Pulmonary artery (tissue), 1 donor: ENCODE results near the genes PRKAR1A and KCNJ16.

GRCh38 chr17:68512186-68512527 is at the start of gene PRKAR1A:
TSS of gene PRKAR1A (plus strand) at chr17:68512430.
- PRO-cap = bidirectional peak, plus-strand start at chr17:68512450, minus-strand start at chr17:68512322

- PRO-cap = no peak
Observed at GRCh38 chr17:68598424-68599013, 2.6 kb downstream of the FAM20A start.

DNA sequence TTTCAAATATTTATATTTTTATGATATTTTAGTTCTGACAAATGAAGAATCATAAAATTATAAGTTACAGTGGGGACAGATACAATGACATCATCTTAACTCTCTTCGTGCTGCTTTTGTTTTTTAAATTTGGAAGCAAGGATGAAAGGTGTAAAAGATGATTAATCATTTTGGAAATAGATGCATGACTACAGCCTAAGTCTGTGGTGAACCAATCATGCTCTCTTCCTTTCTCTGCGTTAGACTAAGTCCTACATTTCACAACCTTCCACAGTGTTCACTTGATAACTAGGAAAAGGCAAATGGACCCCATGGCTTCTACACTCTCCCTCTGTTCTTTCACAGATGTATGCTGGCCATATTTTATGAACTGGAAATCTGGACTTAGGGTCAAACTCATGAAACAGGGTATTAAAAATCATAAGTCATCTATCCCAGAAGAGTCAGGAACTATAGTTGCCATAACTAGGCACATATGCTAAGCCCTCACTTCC is 11.4 kb upstream of the FAM20A start:
- PRO-cap = no peak

GRCh38 chr17:68819397-68819895 is 135.7 kb downstream of the ABCA8 start:
- PRO-cap = no peak

GRCh38 chr17:68824665-68825254 is 130.4 kb downstream of the ABCA8 start:
- PRO-cap = no peak

GRCh38 chr17:68937755-68938522 is 17.3 kb downstream of the ABCA8 start:
- PRO-cap = no peak

DNA sequence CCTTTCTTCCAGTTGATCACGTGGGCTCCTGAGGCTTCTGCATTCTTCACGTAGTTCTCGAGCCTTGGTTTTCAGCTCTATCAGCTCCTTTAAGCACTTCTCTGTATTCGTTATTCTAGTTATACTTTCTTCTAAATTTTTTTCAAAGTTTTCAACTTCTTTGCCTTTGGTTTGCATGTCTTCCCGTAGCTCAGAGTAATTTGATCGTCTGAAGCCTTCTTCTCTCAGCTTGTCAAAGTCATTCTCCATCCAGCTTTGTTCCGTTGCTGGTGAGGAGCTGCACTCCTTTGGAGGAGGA is 48.6 kb upstream of the ABCA8 start:
- PRO-cap = no peak

DNA sequence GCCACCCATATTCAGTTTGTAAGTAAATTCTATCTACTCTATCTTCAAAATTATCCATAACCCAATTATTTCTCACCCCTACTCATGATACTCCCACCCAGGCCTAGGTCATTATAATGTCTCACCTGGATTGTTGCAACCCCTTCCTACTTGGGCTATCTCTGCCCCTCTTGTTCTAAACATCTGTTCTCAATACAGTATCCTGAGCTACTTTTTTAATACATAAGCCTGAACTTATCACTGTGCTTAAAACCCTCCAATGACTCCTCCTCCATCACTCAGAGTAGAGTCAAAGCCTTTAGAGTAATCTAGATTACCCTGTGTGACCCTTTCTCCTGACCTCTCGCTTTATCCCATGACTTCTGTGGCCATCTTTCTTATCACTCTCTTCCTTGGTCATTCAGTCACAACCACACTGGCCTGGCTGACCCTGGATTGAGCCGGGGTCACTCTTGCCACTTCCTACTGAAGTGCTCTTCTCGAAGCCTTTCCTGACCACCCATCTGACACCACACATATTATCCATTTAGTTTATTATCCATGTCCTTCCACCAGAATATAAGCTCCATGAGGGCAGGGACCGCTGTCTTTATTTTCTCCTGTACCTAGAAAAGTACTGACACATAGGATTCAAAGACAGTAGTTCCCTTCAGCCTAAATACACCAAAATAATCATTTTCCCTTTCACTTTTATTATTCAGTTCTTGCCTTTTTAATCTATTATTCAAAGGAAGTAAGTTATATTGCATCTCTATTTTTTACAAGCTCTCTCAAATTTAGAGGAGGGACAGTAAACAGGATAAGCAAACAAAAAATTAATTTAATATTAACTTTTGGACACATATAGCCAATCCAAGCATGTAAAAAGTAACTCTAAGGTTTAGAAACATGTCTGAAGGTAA is 28.0 kb upstream of the ABCA9 start:
- PRO-cap = no peak

GRCh38 chr17:69248287-69249039 is 19.8 kb upstream of the ABCA10 start:
- PRO-cap = no peak

- PRO-cap = no peak
Observed at GRCh38 chr17:69430481-69430928, 16.0 kb downstream of the MAP2K6 start.

DNA sequence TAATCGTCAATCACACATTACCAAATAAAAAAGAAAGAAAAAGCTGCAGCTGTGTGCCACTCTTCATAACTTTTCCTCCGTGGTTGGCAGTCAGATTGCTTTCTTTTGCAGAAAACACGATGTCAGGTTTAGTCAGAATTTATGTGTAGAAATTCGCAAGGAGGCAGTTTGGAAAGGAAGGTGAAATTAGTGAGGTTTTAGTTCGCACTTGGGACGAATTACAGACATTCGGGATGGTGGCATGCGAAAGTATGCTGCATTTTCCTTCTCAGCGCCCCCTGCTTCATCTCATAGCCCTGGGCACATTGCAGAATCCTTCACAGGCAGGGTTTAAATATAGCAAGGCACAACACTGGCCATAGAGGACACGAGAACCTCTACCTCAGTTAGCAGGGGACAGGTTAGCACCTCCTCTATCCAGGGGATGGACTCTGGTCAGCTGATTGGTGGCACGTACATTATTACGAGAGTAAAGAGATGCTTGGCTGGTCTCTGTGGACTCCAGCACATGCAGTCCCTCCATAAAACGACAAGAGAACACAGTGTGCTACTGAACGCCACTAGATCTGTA is 47.4 kb downstream of the MAP2K6 start:
- PRO-cap = no peak

- PRO-cap = no peak
Observed at GRCh38 chr17:69606993-69607640, 192.6 kb downstream of the MAP2K6 start.

DNA sequence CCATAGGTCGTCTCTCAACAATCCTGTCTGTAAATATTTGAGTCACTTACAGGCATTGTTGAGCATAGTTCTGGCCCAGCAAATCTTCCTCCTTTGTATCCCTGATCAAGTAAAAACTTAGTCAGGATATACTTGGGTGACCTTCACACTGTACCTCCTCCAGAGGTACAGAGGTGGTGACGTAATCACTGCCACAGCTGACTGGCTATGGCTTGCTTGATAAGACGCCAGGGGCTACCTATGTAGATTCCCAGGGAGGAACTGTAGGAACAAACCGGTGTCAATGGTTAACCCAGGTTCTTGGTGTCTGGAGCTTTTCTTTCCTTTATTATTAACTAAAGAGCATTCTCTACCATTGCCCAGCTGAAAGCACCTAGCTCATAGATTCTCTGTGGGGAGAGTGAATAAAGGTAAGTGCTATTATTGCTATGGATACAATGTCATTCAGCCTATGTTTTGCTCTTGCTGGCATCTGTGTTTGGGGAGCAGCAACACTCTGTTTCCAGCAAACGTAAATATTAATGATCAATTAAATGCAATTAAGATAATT is at the start of gene KCNJ16:
Gene KCNJ16, plus strand, starts transcription at position 245 of the 550 bp plus-strand sequence.
- PRO-cap = no peak

- PRO-cap = no peak
Observed at GRCh38 chr17:70169736-70170404, 538 bp downstream of the KCNJ2 start.

- PRO-cap = no peak
Observed at GRCh38 chr17:70177701-70178399, 8.5 kb downstream of the KCNJ2 start.

DNA sequence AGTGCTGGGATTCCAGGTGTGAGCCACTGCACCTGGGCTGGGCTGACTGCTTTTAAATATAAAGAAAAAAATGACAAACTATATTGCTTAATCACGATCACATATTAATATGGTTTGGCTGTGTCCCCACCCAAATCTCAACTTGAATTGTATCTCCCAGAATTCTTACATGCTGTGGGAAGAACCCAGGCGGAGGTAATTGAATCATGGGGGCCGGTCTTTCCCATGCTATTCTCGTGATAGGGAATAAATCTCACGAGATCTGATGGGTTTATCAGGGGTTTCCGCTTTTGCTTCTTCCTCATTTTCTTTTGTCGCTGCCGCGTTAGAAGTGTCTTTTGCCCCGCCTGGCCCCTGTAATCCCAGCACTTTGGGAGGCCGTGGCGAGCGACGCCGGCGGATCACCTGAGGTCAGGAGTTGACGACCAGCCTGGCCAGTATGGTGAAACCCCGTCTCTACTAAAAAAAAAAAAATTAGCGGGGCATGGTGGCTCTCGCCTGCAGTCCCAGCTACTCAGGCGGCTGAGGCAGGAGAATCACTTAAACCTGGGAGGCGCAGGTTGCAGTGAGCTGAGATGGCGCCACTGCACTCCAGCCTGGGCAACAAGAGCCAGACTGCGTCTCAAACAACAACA is 220.0 kb downstream of the KCNJ2 start:
- PRO-cap = no peak

DNA sequence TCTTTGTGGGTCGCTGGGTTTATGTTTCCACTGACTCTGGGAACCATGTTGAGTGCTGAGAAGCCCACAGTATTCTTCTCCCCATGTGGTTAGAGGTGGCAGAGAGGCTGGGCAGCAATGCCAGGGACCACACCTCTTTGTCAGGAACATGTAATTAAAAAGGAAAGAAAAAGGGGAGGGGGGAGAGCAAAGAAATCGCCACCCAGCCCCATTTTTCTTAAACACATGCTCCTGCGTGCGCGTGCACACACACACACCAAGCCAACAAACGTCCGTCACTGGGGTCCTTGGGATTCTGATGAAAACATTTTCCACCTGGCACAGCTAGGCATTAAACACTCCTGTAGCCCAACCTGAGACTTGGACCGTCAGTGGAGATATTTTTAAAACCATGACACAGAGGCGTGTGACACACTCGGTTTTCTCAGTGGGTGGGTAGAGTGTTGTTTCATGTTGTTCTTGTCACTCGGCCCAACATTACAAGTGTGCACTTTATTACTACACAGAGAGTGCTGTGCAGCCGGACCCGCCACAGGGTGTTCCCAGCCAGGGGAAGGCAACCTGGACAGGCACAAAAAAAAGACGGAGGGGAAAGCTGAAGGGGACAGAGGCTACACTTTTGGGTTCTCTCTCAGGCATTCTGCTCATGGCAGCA is 154.5 kb upstream of the SOX9 start:
- PRO-cap = no peak

GRCh38 chr17:72182365-72183097 is 61.7 kb downstream of the SOX9 start:
- PRO-cap = no peak

DNA sequence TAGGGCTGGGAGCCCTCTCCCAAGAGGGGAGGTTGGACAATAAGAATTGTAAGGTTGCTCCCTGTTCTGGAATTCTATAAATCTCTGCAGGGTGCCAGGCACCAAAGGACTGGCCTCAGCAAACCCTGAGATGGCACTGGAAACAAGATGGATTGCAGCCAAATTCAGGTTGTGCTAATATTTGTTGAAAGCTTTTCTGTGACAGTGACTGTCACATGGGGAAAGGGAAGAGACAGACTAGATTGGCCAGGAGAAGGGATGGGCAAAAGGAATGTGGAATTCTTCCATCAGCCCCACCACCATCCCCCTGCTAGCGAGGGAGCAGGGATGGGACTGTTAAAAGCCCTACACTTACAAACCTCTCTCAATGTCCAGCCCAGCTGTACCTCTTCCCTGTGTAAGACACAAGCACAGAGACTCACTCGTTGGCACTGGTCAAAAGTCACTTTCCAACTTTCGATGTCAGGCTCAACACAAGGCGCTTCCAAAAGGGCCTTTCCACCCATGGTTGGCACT is 62.4 kb downstream of the SOX9 start:
- PRO-cap = no peak

GRCh38 chr17:72273329-72273721 is 152.5 kb downstream of the SOX9 start:
- PRO-cap = no peak